Right atrium auricular region (tissue), 2 donors: ENCODE measurements around the gene HMGB4.

DNA sequence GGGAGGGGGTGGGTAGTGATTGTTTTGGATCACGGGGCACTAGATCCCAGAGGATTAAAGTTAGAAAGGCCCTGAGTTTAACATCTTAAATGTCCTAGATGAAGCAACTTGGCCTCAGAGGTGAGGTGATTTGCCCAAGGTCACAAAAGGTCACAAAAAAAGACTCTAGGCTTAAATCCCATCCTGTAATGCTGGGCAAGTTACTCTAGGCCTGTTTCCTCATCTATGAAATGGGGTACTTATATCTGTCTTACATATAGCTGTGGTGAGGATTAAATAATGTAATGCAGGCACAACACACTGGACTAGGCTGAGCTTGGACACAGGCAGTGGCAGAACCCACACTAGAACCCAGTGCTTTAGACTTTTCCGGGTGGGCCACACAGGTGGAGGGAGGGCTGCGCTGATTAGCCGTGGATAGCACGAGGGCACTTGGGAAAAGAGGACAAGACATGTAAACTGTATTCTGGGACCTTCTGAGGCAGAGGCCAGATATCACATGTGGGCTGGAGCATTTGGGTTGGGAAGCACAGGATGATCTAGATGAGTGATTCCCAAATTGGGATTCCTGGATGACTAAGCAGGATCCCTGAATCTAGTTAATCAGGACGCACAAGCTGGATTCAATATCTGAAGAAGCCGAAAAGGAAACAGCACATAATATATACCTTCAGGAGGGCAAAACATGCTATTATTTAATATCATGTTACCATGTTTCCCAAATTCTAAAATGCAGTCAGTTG is 20.2 kb upstream of the A3GALT2 start:
- PRO-cap, result no peak
- RAMPAGE, long total RNA, 2 experiments, result no peak in any of the 2 experiments

GRCh38 chr1:33343903-33344330 is 23.0 kb upstream of the A3GALT2 start:
- PRO-cap, result no peak
- RAMPAGE, long total RNA, 2 experiments, result no peak in any of the 2 experiments

DNA sequence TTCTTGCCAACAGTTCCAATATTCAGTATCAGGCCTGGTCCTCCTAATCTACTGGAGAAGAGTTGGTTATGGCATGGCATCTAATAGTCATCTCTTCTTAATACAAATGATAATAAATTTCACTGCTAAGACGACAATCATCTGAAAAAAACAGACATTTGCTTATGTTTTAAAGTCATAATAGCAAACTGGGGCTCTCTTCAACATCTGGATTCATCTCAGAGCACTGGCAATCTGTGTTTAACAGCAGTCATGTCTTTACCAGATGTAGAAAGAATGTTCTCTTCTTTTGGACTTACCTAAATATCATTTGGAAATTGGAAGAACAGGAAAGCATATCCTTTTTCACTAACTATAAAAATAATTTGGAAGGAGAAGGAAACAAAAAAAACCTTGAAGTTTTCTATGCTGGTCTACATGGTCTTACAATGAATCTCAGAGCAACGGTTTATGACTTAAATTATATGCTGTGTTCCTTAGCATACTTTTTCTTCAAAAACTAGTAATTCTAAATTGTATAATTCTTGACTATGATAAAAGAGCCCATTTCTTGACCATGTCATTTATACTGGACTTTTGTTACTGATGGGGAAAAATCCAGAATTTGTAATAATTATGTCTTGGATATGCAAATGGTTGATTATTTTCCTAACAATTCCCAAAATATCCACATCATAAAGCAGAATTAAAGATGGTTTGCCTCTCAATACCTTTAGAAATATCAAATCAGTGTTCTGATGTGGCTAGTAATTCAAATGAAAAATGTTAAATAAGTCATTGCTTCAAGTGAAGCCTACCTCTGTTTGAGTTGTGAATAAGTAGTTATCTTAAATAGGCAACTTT is 24.4 kb upstream of the A3GALT2 start:
- PRO-cap, result no peak
- RAMPAGE, long total RNA, 2 experiments, result no peak in any of the 2 experiments

DNA sequence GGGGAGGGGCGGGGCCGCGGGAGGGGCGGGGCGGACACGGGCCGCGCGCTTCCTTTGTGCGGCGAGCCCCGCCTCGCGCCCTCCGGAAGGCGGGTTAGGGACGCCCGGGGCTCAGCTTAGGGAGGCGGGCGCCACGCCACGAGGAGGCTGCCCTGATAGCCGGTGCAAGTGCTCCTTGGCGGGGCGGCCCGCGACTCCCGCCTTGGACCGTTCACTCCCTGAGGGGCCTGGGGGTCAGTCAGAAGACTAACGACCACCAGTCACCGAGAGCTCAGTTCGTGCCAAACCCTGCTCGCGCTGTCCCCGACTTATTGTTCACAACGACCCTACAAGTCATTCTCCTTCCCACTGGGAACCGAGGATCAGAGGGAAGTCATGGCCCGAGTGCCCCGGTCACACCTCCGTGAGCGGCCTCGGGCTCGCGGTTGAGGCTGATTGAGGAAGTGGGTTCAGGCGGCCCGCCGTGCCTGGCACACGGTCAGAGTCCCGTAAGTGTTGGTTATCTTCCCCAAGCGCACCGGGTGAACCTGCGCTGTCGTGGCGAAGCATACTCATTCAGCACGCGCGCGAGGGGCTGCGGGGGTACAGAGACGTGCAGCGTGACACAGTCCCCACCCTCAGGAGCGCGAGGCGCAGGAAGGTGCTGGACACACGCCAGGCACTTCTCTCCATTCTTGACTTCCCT is 29.2 kb upstream of the A3GALT2 start:
- PRO-cap, result bidirectional peak, plus-strand start at position 114 of the sequence, minus-strand start outside the sequence
- RAMPAGE, long total RNA, 2 experiments, result no peak in any of the 2 experiments

- PRO-cap, result no peak
- RAMPAGE, long total RNA, 2 experiments, result no peak in any of the 2 experiments
Observed at GRCh38 chr1:33461473-33461775, 11.0 kb upstream of the ZSCAN20 start.

DNA sequence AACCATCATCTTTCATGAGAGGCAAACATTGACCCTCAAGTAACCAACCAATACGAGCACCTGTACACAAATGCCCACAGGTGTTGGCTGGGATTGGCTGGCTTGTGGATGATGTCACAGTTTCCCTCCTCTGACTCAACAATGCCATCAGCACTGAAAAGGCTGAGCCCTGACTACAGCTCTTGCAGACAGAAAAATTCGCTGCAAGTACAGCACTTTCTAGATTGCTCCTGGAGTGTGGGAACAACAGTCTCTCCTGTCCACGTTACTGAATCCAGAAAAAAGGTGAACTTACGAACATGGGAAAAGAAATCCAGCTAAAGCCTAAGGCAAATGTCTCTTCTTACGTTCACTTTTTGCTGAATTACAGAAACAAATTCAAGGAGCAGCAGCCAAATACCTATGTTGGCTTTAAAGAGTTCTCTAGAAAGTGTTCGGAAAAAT is at the start of gene HMGB4:
TSS of gene HMGB4 (plus strand) at position 187 of the 444 bp plus-strand sequence.
- PRO-cap, result no peak
- RAMPAGE, long total RNA, 2 experiments, result no peak in any of the 2 experiments

DNA sequence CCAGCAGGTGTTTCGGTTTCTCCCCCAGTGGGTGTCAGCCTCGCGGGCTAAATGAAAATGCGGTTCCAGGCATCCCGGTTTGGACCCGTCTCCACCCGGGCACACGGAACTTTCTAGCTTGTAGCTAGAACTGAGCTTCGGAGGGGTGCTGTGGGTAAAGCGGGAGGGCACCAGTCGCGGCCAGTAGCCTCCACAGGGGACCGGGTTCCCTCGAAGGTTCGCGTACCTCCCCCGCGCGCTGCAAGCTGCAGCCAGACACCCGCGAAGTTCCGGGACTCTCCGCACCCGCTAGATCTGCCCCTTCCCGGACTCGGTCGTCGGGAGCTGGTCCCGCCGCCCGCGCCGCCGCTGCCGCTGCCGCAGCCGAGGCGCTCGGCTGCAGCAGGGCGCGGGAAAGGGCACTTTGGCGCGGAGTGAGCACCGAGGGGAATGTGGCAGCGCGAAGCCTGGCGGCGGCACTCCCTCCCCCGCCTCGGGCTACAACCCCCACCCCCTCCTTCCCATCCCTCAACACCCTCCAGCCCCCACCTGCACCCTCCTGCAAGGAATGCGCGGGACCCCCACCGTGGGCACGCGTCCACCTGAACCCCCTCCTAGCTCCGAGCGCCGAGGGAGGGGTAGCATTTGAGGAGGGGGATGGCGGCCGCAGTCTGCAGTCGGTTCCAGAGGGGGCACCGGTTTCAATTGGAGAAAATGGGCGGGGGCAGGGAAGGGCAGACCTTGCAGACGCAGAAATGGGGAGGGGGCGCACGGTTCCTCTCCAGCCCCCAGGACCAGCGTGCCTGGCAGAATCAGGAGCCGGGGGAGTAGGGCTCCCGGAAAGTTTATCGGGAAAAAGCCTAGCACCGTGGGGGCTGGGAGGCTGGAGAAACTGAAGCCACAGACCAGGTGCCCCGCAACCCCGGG is 1.1 kb downstream of the CSMD2 start:
- PRO-cap, result no peak
- RAMPAGE, long total RNA, 2 experiments, result no peak in any of the 2 experiments

GRCh38 chr1:34825479-34826096 is 32.8 kb downstream of the GJA4 start:
- PRO-cap, result no peak
- RAMPAGE, long total RNA, 2 experiments, result no peak in any of the 2 experiments

DNA sequence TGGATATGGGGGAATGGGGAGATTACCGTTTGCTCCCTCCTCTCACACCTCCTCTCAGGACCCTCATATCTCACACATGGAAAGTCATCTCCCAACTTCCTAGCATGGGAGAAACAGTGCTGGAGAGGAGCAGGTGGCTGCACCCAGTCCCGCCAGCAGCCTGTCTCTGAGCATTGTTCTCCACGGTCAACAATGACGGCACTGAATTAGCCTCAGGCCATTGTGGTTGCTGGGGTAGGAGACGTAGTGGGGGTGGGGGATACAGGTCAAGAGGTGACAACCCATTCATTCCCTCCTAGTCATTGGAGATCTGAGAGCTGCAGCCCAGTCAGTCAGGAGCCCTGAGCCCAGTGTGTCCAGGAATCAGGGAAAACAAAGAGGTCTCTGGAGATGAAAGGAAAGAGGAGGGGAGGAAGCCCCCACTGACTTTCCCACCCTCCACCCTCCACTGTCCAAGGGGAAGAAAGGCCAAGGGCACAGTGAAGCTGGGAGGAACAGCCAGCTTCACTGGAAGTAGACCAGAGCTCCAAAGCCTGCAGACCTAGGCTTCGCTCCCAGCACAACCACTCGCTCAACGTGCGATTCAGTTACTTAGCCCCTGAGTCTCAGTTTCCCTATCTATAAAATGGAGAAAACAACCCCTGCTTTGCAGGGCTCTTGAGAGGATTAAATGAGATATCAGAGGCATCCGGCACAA is 15.3 kb downstream of the SMIM12 start:
- PRO-cap, result bidirectional peak, plus-strand start at position 327 of the sequence, minus-strand start at position 168 of the sequence
- RAMPAGE, long total RNA, 2 experiments, result no peak in any of the 2 experiments

GRCh38 chr1:35177347-35177733 is 15.6 kb downstream of the SFPQ start:
- PRO-cap, result no peak
- RAMPAGE, long total RNA, 2 experiments, result no peak in any of the 2 experiments

- PRO-cap, result no peak
- RAMPAGE, long total RNA, 2 experiments, result no peak in any of the 2 experiments
Observed at GRCh38 chr1:35181437-35181856, 11.5 kb downstream of the SFPQ start.

GRCh38 chr1:35190678-35191605 is 2.0 kb downstream of the SFPQ start:
- PRO-cap, result no peak
- RAMPAGE, long total RNA, 2 experiments, result no peak in any of the 2 experiments

DNA sequence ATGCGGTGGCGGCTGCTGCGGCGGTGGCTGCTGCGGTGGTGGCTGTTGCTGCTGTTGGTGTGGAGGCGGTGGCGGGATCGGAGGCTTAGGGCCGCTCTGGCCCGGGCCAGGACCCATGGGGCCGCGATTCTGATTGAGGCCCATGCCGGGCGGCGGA is 272 bp downstream of the SFPQ start:
- PRO-cap, result no peak
- RAMPAGE, long total RNA, 2 experiments, result no peak in any of the 2 experiments

DNA sequence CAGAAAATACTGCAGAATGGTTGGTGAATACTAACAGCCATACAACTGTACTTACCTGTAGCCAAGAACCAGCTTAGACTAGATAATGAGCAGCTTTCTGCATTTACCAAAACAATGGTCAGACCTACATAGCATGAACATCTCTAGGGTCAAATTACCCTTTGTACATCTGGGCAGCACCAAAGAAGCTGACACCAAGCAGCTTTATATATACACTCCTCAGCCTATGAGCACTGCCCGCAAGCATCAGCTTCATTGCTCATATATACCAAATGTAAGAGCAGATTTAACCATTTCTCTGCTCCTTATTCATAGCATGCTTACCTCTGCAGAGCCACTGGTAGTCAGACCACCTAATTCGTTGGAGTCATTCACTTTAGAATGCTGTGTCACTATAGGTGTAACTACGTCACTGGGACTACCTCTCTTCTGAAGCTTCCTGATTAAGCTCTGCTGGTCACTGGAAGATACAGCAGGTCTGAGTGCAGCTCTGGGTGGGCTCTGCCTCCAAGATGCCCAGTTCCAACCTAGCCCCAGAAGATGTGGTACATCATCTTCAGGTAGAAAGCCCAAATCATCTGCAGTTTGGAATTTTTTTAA is 50.8 kb downstream of the KIAA0319L start:
- PRO-cap, result no peak
- RAMPAGE, long total RNA, 2 experiments, result no peak in any of the 2 experiments

- PRO-cap, result no peak
- RAMPAGE, long total RNA, 2 experiments, result no peak in any of the 2 experiments
Observed at GRCh38 chr1:35751326-35751572, 18.5 kb downstream of the CLSPN start.

GRCh38 chr1:35920329-35921314 is 10.3 kb upstream of the AGO3 start:
- PRO-cap, result no peak
- RAMPAGE, long total RNA, 2 experiments, result no peak in any of the 2 experiments

DNA sequence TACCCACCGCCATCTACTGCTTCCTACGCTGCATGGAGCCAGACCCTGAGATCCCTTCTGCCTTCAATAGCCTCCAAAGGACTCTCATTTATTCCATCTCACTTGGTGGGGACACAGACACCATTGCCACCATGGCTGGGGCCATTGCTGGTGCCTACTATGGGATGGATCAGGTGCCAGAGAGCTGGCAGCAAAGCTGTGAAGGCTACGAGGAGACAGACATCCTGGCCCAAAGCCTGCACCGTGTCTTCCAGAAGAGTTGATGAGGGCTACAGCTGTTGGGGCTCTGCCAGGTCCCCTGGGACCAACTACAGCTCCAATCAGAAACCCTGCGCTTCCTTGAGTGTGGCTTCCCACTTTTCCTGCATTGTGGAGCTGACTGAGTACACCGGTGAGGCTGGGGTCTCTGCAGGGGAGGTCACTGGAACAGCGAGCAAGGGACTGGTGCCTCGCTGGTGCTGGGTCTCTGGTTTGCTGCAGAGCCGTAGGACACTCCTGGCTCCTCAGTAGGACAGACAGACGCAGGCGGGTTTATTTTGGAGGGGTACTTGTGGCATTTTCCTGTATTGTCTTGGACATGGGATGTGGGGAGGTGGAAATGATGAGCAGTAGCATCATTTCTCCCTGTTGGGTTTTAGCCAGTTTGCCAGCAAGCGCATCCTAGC is 4.6 kb downstream of the ADPRS start:
- PRO-cap, result no peak
- RAMPAGE, long total RNA, 2 experiments, result no peak in any of the 2 experiments

DNA sequence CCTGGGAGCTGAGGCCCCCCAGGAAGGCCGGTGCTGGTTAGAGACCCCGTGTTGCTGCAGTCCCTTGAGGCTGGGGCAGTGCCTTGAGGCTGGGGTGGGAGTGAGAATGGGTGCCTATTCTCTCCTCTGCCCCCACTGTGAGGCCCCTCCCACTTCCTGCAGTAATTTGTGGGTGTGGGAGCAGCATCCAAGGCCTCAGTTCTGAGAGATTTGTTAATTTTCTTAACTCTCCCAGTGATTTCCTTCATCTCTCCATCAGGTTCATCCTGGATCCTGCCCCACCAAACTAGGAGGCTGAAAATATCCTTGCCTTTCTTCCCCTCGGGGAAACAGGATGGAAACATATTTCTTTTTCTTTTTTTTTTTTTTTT is 2.6 kb upstream of the TRAPPC3 start:
- PRO-cap, result no peak
- RAMPAGE, long total RNA, 2 experiments, result no peak in any of the 2 experiments

DNA sequence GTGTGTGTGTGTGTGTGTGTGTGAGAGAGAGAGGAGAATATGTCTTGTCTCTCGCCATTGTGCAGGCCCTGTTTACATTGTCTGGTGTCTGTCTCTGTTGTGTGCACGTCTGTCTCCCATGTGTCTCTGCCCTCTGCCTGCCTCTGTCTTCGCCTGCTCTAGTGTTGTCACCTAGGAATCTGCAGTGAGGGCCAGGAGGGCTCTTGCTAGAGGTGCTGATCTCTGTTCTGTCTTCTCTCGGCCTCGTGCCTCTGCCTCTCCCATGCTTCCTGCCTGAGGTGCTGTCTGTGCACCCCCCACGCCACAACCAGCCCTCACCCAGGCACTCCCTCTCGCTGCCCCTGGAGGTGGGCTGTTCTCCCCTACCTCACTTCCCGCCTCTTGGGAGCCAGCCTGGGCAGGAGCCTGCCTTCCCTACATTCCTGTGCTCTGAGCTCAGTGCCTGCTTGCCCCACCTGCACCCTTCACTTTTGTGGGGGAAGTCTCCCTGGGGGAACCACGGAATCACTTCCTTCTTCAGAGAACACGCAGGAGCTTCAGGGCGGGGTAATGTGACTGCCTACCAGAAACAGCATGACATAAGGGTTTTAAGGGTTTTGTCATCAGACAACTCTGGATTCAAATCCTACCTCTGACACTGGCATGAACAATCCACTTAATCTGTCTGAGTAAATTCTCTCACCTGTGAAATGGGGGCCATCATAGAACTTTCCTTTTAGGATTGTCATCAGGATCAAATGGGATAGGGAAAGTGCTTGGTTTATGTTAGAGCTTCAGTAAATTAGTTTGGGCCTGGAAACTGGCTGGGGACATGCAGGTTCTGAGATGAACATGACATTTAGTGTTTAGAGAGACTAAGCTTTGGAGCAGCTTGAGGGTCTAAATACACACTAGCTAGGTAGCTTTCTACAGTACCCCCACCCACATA is 6.2 kb downstream of the MAP7D1 start:
- PRO-cap, result unidirectional peak, minus-strand start at position 135 of the sequence
- RAMPAGE, long total RNA, 2 experiments, result no peak in any of the 2 experiments

- PRO-cap, result unidirectional peak, plus-strand start at chr1:36170455; unidirectional peak, plus-strand start at chr1:36170873
- RAMPAGE, long total RNA, 2 experiments, result no peak in any of the 2 experiments
Observed at GRCh38 chr1:36170279-36170968, 14.5 kb downstream of the MAP7D1 start.